Cerebral cortex (tissue), 2 donors: ENCODE measurements around a stretch of chr20.

DNA sequence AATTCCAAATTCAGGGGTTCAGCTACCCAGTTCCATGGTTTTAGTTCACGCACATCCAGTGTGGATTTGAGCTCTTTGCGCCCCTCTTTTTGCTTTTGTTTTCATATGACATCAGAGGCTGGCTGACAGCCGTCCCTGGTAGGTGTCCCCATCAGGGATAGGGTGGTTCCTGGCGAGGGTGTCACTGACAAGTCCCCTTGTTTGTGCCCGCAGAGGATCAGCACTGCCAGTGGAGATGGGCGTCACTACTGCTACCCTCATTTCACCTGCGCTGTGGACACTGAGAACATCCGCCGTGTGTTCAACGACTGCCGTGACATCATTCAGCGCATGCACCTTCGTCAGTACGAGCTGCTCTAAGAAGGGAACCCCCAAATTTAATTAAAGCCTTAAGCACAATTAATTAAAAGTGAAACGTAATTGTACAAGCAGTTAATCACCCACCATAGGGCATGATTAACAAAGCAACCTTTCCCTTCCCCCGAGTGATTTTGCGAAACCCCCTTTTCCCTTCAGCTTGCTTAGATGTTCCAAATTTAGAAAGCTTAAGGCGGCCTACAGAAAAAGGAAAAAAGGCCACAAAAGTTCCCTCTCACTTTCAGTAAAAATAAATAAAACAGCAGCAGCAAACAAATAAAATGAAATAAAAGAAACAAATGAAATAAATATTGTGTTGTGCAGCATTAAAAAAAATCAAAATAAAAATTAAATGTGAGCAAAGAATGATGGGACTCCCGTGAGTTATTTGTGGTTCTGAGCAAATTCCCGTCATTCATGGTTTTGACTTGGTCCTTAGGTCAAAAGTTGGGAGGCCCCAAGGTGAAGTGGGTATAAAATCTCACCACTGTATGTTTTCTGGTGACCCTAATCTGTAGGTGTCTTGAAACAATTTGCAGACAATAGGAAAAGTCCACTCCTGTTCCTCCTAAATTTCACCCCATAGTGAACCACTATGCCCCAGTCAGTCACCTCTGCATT lies 19.5 kb downstream of the GNAS start:
- PRO-cap, 2 experiments, result no peak in any of the 2 experiments

DNA sequence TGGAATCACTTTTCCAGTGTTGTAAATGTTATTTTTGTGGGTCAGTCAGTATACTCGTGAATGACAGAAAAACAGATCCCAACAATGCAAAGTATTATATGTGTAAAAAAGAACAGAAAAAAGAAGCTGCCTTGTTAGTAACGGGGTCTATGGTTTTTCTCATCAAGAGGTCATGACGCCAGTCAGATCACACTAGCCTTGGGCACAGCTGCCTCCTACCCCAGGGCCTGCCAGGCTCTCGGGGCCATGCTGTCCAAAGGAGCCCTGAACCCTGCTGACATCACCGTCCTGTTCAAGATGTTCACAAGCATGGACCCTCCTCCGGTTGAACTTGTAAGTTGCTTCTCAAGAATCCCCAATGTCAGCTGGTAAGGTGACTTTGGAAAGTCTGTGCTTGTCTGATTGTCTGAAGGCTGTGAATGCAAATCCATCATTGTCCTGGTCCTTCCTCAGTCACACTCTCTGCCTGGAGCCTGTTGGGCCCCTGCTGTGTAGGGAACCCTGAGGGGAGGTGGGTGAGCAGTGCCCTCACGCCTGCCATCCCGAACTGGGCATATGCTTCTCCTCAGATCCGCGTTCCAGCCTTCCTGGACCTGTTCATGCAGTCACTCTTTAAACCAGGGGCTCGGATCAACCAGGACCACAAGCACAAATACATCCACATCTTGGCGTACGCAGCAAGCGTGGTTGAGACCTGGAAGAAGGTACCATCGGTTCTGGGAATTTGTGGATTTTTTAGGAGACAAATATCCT lies 9.9 kb downstream of the NELFCD start:
- PRO-cap, 2 experiments, result no peak in any of the 2 experiments

DNA sequence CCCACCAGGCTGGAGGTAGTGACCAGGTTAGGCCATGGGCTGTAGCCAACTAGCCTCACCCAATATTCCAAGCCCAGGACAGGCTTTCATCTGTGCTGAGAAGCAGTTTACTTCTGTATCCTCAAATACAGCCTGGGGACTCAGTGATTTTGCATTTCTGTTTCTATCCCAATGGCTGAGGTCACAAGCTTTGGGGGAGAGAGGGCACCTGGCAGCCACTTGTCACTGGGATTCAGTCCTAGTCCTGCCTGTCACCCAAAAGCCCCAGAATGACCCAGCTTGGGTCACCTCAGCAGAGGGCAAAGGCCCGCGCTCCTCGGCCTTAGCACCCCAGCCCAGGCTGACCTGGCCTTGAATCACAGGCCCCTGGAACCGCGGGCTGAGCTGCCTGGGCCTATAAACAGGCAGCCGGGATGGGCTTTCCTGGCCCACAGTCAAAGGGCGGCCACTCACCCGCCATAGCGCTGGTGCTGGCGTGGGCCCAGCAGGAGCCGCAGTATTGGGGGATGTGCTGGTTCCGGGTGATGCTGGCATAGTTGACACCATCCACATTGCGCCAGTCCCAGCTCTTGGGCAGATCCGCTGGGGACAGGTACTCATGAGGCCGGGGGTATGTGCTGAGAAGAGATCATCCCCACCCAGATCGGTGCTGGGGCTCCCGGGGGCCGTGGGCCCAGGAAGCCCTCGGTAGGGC lies 1.0 kb downstream of the CTSZ start:
- PRO-cap, 2 experiments, result no peak in any of the 2 experiments

DNA sequence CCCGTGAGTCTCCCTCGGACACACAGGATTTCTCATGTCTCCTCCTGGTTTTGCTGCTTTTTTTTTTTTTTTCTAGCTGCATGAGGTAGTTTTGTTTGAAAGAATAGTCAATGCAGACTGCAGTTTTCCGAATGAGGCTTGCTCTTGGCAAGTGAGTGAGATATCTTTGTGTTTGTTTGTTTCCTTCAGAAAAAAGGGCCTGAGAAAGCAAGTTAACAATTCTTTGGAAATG lies 3.0 kb upstream of the ZNF831 start:
- PRO-cap, 2 experiments, result no peak in any of the 2 experiments

GRCh38 chr20:59752709-59753168 lies 148.4 kb downstream of the PHACTR3 start:
- PRO-cap, 2 experiments, result no peak in any of the 2 experiments

- PRO-cap, 2 experiments, result no peak in any of the 2 experiments
Measured at GRCh38 chr20:59937571-59938092, 2.5 kb downstream of the PPP1R3D start.

DNA sequence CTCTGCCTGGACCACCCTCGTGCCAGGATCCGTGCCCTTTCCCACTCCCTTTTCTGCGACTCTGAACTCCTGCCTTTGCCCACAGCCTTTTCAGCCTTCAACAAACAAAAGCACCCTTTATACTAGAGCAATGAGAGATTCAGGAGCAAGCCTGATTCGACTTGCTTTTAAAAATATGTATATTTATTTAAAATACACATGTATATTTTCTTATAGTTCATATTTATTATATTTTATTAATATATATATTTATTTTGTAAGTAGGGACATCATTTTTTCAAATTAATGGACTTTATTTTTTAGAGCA lies 19.0 kb downstream of the CDH26 start:
- PRO-cap, 2 experiments, result peak in 1 of 2 experiments; most common plus-strand start position 120 of the sequence (in 1); most common minus-strand start position 63 of the sequence (in 1)

GRCh38 chr20:59993753-59994448 lies 35.7 kb downstream of the CDH26 start:
- PRO-cap, 2 experiments, result no peak in any of the 2 experiments

DNA sequence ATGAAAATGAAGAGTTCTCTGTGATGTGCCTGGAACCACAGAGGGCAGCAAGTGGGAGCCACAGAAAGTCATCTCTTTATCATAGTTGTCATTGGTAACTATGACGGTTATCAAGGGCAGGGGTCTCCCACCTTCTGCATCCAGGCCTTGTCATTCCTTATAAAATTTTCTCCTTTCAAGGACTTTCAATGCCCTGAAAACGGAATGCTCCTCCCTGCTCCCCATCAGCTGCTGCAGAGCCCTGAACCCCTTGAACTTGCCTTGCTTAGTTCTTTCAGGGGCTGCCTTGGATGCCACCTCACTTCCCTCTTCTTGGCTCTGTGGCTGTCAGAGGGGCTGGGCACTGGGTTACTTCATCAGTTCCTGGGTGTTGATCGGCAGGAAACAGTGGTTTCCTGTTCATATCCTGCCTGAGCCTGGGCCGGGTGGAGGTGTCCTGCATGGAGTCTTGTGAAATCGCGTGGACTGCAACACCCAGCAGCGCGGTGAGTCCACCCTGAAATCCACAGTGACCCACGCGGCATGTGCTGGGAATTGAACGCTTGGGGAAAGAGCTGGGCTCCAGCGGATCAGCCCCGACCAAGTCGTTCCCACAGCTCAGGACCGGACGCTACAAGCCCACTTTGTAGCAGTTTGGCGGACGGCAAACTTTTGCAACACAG lies 97.4 kb downstream of the CDH26 start:
- PRO-cap, 2 experiments, result peak in 1 of 2 experiments; most common plus-strand start position 402 of the sequence (in 1); most common minus-strand start position 263 of the sequence (in 1)

DNA sequence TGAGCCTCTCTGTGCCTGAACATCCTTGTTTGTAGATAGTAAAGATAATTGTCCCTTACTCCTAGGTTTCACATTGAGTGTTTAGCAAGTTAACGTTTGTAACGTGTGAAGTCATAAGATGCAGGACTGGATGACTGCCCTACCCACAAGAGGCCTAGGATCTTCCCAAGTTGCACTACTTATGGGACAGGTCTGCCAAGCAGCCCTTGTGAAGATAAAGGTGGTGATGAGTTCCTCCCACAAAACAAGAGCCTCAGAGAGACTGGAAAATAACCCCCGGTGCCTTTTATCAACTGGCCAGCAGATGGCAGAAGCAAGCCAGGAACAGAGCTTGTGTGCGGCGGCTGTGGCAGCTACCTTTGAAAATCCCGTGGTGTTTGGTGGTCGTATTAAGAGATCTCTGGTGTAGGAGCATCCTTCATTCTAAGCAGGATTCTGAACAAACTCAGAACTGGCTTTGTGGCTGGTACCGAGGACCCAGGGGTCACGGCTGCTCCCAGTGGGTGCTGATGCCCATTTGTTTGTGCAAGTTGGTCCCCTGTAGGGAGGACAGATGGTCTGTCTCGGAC lies 99.1 kb downstream of the CDH26 start:
- PRO-cap, 2 experiments, result no peak in any of the 2 experiments

DNA sequence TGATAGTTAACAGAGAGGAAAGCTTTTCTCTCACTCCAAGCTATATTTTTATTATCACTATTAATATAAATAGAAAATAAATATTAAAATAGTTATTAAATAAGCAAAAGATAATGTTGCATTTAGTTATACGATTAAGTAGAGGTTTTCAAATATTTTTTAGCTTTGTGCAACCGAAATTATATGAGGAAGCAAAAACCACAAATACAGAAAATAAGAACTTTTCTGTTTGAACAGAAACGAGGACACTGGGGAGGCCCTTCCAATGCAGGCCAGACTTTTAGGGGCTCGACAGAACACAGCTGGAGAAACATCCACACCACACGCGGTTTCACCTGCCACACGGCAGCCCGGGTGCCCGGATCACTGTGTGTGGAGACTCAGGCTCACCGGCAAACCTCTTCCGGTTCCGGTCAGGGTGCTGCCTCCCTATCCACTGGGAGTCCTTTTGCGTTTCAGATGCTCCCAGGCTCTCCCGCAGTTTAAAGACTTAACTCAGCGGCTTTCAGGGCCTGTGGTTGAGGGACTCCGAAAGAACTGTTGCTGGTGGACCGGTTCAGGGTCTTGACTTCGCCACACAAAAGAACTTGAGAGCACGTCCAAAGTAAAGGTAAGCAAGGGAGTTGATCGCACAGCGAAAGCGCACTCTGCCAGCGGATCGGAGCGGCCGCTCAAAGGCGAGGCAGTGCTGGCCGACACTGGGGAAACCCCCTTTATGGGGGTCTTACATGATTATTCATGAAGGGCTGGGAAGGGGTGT lies 180.0 kb downstream of the CDH26 start:
- PRO-cap, 2 experiments, result no peak in any of the 2 experiments

- PRO-cap, 2 experiments, result no peak in any of the 2 experiments
Measured at GRCh38 chr20:61252624-61253612, 857 bp downstream of the CDH4 start.

GRCh38 chr20:61602816-61603191 lies 350.7 kb downstream of the CDH4 start:
- PRO-cap, 2 experiments, result no peak in any of the 2 experiments

DNA sequence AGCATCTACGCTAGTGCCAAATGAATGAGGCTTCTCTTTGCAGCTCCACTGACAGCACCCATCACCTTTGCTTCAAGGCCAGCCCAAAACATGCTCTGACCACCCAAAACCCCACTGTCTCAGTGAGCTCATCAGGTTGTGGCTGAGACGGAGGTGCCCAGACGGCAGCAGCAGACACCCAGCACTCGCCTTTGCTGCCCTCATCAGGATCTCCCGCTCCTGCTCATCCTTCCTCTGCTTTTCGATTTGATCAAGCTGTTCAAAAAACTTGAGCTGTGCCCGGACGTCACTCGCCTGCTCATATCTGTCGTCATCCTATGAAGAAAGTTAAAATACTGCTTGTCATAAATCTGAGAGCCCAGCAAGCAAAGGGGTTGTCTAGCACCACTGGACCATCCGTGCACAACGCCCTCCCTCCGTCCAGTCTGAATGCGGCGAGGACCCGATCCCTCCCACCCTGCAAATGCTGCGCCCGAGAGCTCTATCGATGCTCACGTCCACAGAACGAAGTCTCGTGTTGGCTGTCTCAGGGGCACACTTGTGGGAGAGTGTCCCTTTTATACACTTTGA lies 66.8 kb downstream of the TAF4 start:
- PRO-cap, 2 experiments, result no peak in any of the 2 experiments

DNA sequence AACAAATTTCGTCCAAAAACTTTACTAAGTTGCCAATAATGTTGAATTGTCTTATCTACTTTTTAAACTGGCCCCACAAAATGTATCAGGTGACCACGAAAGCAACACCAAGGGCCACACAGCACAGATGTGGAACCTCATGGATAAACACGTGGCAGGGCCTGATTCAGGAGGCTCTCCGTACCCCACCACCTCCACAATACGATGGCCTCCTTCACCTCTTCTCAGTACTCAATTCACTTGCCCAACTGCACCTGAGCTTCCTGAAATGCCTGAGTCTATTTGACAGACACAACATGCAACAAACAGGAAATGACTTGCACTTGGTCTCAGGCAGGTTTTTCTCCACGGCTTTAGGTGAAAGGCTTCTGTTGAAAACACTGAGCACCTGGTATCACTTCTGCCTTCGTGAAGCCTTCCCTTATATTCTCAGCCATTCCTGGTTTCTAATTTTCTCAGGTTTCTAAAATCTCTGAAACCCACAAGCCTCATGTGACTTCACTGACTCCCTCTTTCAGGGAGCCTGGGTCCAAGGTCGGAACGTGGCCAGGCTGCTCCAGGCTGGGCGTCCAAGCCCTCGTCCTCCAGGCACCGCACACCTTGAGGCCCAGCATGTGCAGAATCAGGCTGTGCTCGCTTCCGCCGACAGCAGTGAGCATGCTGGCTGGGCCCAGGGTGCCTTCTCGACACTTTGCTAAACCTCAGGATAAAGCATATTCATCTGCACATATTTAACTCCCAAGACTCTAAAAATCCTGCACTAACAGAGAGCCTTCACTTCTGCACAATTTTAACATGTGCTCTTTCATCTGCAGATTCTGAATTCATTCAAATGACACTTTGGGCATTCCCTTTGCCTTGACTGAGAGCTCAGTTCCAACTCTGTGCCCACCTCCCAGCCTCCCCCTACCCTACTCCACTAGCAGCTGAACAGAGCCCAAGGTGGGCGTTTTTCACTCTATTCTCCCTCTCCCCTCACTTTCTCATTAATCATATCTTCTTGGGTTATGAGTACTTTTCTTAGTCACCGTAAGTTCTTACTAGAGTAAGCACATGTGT lies 34.7 kb downstream of the TAF4 start:
- PRO-cap, 2 experiments, result no peak in any of the 2 experiments

DNA sequence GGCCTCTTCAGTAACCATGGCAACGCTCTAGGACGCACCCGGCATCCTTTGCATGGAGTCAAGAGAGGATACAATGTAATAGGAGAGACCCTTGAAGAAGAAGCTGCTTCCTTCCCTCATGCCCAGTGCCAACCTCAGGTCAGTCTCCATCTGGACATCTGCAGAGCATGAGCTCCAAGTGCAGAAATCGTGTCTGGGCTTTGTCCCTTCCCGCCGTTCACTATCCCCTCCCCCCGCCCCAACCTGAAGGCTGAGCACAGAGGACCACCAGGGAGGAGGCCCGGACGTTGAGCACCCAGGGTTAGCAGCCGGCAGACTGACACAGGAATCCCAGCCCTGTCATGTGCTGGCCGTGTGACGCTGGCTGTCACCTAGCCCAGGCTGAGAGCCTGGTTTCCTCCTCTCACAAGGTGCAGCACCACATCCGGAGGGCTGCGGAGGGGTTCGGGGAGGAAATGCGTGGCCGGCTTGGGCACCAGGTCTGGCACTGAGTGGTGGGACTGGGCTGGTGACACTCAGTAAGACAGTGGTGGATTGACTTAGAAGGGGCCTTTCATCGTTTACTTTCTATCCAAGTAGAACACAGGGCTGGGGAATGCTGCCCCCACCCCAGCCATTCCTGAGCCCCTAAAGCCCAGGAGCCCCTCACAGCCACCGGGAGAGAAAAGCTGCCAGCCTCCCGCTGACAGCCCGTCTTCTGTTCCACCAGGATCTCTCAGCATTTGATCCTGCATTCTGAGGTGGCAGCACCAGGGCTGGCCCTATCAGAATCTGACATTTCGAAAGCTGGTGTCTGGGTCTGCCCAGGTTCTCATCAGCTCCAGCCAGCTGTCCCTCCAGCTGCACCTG lies 4.6 kb upstream of the LSM14B start:
- PRO-cap, 2 experiments, result no peak in any of the 2 experiments

GRCh38 chr20:62135542-62136388 lies 7.4 kb downstream of the PSMA7 start:
- PRO-cap, 2 experiments, result no peak in any of the 2 experiments

GRCh38 chr20:62195605-62196053 lies 12.8 kb downstream of the MTG2 start:
- PRO-cap, 2 experiments, result no peak in any of the 2 experiments

DNA sequence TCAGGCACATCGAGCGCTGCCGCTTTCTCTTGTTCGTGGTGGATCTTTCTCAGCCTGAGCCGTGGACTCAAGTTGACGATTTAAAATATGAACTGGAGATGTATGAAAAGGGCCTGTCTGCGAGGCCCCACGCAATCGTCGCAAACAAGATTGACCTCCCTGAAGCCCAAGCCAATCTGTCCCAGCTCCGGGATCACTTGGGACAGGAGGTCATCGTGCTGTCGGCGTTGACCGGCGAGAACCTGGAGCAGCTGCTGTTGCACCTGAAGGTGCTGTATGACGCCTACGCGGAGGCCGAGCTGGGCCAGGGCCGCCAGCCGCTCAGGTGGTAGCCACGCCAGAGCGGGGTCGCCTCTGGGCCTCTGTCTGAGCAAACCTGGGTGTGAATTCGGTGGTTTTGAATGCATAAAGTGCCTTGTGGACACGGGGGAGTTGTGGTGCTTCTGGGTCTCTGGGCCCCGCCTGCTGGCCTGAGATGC lies 18.0 kb downstream of the MTG2 start:
- PRO-cap, 2 experiments, result no peak in any of the 2 experiments

- PRO-cap, 2 experiments, result no peak in any of the 2 experiments
Measured at GRCh38 chr20:62349582-62349950, 17.5 kb downstream of the LAMA5 start.